AG04449 (cell line): Measurements from ENCODE around the gene RND3.

DNA sequence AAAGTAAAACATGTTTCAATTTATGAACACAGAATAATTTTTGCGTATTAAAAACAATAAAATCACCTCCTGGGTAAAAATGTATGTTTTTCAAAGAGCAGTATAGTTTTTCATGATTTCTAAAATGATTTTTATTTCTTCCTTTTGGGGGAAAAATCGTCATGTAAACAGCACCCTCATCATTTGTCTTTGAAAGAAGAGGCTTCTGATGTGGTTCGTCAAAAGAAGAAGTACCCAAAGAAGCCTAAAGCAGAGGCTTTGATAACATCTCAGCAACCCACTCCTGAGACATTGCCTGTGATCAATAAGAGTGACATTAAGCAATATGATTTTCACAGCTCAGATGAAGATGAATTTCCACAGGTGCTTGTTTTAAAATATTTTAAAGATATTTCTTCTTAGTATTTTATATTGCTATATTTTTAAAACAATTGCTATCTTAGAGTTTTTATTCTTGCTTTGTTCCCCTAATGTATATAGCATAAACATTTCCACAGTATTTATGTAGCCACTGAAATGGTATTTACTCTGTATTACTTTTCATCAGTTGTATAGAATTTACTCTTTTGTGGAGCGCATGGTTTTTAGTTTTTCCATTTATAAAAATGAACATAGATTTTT lies 110.1 kb upstream of the KIF5C start:
- RRBS, result no CpG with 5 or more reads among the region's 4 CpGs

DNA sequence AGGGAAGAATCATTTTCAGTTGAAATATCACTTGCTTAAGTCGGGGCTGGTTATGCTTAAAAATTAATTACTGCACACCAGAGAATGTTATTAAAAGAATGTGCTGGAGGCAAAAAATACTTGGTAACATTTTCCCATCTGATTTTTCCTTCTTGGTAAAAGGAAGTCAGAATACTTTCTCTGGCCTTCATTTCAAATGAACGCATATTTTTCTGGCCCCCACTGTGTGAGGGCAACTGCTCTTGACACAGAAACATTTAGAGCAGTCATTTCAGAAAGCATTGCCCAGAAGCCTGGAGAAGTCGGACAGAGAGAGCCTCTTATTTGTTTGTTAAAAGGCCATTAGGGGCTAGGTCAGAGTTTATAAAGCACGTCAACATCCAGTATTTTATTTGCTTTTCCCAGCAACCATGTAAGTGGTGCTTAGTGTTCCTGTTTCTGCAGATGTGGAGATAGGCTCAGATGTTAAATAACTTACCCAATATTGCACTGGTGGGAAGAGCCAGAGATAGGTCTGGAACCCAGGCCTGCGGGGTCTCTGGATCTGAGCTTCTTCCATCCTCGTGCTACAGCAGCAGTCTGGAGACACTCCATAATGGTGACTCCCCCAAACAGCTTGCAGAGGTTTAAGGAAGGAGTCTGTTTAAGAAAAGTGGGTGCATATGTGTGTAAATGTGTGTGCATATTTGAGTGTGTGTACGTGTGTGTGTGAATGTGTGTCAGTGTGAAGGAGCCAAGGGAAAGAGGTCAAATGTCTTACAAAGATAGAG lies 32.8 kb upstream of the LYPD6B start:
- RRBS, result no CpG with 5 or more reads among the region's 7 CpGs

GRCh38 chr2:149320057-149320588 lies 10.3 kb upstream of the LYPD6 start:
- RRBS, result 52% methylated on average over 17 of the region's 32 CpGs

DNA sequence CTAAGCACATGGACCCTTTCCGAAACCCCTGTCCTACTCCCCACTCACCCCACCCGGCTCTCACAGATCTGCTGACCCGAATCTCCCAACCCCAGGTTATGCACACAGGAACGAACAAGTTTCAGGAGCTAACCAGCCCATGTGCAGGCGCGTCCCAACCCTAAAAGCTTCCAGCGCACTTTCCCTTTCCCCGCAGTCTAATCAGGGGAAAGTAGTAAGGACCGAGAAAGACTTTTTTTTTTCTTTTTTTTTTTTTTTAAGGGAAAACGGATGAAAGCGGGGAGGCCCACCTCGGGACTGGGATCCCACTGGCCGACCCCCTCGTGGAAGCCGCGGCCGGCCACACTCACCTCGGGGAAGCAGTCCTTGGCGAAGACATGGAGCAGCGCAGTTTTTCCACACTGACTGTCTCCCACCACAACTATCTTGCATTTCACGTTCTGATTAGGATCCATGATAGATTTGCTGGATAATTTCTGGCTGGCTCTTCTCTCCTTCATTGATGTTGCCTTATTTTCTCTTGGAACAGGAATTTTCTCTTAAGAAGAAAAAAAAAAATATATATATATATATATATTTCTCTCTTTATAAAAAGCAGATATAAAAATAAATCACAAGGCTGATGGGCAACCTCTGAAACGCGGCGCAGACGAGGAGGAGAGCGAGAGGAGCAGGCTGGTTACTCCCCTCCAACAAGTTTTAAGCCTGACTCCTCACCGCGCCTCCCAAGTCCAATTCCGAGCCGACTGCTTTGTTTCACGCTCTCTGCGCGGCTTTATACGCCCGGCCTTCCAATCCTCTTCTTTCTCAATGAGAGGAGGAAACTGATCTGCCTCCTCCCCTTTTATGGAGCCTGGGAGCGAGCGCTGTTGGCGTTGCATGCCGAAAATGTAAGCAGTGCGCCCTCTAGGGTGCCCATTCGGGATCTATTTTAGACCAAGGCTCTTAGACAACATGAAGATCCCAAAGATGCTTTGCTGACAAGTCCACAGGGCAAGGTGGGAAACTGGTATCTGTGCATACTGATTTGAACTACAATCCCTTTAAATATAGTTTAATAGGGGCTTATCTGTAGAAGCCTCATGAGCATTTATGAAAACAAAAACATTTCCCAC lies at the start of gene RND3:
TSS of gene RND3 (minus strand) at position 750 of the 1,115 bp plus-strand sequence.
- RRBS, result no CpG with 5 or more reads among the region's 41 CpGs

DNA sequence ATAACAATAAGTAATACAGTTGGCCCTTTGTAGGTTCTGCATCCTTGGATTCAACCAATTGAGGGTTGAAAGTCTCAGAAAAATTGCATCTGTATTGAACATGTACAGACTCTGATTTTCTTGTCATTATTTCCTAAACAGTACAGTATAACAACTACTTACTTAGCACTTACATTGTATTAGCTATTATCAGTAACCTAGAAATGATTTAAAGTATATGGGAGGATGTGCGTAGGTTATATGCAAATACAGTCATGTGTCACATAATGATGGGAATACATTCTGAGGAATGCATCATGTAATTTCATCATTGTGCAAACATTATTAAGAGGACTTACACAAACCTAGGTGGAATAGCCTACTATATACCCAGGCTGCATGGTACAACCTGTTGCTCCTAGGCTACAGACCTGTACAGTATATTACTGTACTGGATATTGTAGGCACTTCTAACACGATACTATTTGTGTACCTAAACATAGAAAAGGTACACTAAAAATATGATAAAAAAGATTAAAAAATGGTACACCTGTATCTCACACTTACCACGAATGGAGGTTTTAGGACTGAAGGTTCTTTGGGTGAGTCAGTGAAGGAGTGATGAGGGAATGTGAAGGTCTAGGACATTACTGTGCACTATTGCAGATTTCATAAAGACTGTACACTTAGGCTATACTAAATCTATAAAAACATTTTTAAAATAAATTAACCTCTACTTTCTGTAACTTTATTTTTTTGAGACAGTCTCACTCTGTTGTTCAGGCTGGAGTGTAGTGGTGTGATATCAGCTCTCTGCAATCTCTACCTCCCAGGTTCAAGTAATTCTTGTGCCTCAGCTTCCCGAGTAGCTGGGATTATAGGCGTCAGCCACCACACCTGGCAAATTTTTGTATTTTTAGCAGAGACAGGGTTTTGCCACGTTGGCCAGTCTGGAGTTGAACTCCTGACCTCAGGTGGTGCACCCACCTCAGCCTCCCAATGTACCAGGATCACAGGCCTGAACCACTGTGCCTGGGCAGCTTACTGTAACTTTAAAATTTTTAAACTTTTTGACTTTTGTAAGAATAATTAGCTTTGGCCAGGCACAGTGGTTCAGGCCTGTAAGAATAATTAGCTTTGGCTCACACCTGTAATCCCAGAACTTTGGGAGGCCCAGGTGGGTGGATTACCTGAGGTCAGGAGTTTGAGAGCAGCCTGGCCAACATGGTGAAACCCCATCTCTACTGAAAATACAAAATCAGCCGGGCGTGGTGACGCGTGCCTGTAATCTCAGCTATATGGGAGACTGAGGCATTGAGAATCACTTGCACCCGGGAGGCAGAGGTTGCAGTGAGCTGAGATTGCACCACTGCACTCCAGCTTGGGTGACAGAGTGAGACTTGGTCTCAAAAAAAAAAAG lies 8.3 kb downstream of the RIF1 start:
- RRBS, result 96% methylated on average over 1 of the region's 11 CpGs

GRCh38 chr2:151464929-151465684 lies 55.4 kb downstream of the RIF1 start:
- RRBS, result no CpG with 5 or more reads among the region's 5 CpGs

DNA sequence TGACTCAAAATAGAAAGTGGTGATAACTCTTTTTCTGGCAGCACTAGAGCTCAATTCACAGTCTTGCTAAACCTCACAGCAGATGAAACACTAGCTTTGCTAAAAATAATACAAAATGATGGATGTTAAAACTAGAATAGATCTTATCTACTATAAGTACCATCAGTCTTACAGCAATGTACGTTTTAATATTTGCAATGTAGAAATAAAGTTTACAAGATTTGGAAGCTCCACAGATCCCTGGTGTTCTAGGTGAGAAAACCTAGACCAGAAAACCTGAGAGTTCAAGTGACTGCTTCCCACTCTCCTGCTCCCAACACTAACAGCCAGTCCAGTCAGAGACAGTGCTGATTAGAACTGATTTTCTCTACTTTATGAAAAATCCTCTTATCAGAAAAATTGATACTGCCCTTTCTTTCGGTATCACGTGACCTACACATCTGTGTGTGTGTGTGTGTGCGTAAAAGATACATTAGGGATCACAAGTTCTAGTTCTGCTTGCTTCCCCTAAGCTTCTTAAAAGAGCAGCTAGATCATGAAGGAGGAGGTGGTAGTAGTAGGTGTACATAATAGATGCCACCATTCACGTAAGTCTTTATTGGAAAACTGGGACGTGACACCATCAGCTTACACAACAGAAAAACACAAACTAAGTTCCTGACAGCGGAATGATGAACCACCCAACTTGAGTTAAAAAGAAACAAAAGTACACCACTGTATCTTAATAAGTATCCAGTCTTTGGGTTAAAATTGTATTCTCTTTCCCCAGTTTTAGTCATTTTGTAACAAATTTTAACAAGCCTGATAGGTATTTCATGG lies 1.5 kb downstream of the ARL5A start:
- RRBS, result no CpG with 5 or more reads among the region's 7 CpGs

DNA sequence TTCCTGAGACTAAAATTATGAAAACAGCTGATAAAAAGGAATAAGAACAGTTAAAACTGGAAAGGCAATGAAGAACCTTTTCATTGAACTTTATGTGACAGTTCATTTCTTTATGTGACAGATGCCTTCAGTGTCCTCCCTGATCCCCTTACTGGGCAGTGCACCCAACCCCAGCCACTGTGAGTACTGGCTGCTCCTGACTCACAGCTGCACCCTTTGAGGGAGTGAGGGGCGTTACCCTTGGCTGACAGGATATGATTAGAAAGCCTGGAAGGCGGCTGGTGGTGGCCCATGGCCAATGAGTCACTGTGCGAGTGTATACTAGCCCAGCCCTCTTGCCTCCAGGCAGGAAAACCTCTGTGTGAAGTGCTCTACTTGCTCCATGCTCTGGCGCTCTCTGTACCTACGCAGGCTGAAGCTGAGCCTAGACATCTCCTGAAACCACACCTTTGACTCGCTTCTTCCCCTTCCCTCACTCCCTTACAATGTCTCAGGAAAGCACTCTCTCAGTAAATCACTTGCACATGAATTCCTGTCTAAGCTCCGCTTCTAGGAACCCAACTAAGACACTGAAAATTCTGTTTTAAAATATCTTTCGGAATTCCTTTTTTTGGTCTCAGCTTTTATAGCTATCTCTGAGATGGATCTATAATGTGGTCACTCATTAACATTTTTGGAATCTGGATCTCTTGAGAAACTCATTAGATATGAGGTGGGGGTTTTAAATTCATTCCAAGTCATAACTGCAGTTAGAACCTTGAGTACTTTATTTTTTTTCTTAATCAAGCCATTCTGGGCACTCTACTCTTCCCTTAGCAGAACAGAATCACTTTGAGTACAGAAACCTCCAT lies 25.1 kb upstream of the STAM2 start:
- RRBS, result no CpG with 5 or more reads among the region's 8 CpGs

DNA sequence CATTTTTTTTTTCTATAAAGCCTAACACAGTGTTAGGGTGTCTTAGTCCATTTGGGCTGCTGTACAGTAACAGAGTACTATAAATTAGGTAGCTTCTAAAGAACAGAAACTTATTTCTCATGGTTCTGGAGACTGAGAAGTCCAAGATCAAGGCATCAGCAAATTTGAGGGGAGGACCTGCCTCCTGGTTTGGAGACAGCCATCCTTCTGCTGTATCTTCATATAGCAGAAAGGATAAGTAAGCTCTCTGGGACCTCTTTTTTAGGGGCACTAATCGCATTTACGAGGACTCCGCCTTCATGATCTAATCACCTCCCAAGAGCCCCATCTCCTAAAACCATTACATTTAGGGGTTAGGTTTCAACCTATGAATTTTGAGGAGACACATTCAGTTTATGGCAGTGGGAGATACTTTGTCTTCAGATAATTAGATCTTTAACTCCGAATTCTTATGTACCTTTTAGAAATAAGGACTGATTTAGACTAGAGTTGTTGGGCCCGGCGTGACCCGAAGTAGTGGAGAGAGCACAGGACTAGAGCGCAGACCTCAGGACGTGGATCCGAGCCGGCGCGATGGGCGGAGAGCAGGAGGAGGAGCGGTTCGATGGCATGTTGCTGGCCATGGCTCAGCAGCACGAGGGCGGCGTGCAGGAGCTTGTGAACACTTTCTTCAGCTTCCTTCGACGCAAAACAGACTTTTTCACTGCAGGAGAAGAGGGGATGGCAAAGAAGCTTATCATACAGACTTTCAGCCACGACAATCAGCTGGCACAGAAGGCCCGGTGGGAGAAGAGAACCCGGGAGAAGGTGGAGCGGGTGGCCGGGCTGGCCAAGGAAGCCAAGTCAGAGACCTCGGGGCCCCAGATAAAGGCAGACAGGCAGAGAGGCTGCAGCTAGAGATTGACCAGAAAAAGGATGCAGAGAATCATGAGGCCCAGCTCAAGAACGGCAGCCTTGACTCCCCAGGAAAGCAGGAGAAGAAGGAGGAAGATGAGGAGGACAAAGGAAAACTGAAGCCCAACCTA lies 54.4 kb downstream of the FMNL2 start:
- RRBS, result 96% methylated on average over 7 of the region's 28 CpGs

- RRBS, result no CpG with 5 or more reads among the region's 9 CpGs
These were observed 55.2 kb downstream of the FMNL2 start for GRCh38 chr2:152390129-152390532.

GRCh38 chr2:152402802-152403453 lies 68.0 kb downstream of the FMNL2 start:
- RRBS, result no CpG with 5 or more reads among the region's 10 CpGs

- RRBS, result no CpG with 5 or more reads among the region's 9 CpGs
These were observed 72.4 kb downstream of the FMNL2 start for GRCh38 chr2:152407274-152407899.

DNA sequence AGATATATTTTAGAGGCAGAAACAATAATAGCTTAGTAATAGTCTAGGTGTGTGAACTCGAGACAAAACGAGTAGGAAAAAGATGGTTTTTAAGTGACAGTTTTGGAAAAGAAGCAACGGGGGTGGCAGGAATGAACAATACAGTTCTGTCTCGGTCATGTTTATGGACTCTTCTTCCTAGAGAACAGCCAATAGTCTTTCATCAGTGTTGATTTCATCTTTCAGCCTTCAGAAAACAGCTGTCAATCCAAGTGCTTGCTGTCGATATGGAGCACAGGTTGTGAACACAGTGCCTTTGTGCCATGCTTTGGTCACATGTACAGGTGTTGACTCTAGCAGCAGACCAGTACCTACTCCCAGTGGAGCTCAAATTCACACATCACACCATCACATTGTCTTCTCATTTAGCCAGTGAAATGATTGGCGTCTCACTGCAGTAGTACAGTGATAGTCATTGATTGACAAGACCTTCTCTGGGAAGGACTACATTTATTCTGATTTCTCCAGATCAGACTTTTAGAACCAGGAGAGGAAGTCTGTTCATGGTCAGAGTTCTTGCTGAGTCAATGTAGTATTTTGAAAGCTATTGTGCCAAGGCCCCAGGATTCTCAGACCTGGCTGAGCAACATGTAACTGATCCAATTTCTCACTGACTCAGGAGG lies 75.1 kb downstream of the FMNL2 start:
- RRBS, result no CpG with 5 or more reads among the region's 6 CpGs

- RRBS, result no CpG with 5 or more reads among the region's 4 CpGs
These were observed 80.3 kb downstream of the FMNL2 start for GRCh38 chr2:152415259-152415781.

DNA sequence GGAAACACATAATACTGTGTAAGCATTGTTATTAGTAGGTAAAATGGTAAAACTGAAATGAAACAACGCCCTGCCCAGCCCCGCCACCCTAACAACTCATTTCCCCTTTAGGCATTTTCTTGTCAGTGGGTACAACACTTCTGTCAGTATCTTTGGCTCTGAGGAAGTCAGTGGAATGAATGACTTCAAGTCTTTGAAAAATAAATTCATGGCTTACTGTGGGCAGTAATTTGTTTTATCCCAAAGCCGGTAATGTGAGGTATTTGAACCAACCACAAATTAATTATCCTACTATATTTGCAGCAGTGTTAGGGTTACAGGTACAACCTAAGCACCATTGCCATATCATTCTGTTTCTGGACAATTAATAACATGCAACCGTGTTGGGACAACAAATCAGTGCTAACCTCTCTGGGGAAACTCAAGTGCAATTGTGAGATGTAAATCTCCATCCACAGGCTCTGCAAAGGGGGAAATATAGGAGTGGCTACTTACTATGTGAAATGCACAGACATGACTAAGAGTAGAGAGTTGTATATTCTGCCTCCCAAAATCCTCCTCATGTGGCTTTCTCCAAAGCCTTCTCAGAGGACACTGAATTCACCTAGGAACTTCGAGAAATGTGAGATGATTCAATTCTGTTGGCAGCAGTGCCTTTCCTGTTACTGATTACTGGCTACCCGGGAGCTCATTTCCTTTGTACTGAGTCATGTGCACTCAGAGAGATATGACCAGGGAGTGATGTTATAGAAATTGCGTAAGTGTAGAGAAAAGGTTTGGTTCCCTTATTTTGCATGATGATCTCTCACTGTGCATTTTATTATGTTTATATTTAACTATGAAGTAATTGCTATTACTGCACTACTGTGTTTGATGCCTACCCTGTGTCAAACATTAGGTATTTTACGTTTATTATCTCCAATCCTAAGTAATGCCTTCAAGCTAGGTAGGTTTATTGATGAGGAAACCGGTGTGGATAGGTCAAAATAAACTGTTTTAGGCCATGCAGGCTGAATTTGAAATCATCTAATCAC lies 86.4 kb downstream of the FMNL2 start:
- RRBS, result no CpG with 5 or more reads among the region's 9 CpGs

GRCh38 chr2:152534786-152535225 lies 182.5 kb downstream of the PRPF40A start:
- RRBS, result no CpG with 5 or more reads among the region's 6 CpGs

- RRBS, result no CpG with 5 or more reads among the region's 10 CpGs
These were observed 158.1 kb downstream of the PRPF40A start for GRCh38 chr2:152558992-152559669.

- RRBS, result no CpG with 5 or more reads among the region's 6 CpGs
These were observed 141.3 kb downstream of the PRPF40A start for GRCh38 chr2:152575708-152576539.

DNA sequence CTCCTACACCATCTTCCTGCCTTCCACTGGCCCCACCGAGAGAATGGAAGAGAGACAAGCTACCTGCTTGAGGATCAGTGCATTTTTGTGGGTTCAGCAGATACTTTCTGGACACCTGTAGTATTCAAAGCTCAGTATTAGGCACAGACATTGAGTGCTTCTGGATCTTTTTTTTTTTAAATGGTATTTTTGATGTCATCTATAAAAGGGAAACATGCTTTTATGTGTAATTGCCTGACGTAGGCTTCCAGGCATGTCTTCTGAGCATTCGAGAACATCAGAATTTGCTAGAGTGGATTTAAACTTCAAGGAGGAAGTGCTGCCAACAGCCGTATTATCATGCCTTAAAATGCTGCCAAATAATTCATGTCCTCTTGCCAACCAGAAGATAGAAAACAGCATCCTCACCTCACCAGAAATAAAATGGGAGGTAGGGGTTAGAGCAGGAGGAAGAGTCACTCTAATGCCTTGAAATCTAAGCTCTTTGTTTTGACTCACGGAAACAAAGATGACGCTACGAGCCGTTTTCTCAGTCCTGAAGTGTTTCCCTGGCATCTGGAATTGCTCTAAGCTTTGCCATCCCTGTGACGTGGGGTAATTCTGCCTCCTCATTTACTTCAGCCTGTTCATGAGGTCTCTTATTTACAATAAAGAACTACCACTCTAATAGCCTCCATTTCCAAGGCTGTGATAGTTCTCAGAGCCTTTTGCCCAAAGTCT lies 97.2 kb downstream of the PRPF40A start:
- RRBS, result no CpG with 5 or more reads among the region's 9 CpGs

GRCh38 chr2:152629561-152630253 lies 87.6 kb downstream of the PRPF40A start:
- RRBS, result no CpG with 5 or more reads among the region's 4 CpGs